Measurements from ENCODE around the genes OR14A16, OR2AK2 and OR2T3.

GRCh38 chr1:247333752-247334405, 2.2 kb upstream of the ZNF496 start:
- PRO-cap, result no peak

- PRO-cap, result no peak
Observed at GRCh38 chr1:247334465-247335577, 3.2 kb upstream of the ZNF496 start.

- PRO-cap, result no peak
Observed at GRCh38 chr1:247337683-247338274, 6.1 kb upstream of the ZNF496 start.

GRCh38 chr1:247425391-247425590, 9.3 kb downstream of the NLRP3 start:
- PRO-cap, result no peak

DNA sequence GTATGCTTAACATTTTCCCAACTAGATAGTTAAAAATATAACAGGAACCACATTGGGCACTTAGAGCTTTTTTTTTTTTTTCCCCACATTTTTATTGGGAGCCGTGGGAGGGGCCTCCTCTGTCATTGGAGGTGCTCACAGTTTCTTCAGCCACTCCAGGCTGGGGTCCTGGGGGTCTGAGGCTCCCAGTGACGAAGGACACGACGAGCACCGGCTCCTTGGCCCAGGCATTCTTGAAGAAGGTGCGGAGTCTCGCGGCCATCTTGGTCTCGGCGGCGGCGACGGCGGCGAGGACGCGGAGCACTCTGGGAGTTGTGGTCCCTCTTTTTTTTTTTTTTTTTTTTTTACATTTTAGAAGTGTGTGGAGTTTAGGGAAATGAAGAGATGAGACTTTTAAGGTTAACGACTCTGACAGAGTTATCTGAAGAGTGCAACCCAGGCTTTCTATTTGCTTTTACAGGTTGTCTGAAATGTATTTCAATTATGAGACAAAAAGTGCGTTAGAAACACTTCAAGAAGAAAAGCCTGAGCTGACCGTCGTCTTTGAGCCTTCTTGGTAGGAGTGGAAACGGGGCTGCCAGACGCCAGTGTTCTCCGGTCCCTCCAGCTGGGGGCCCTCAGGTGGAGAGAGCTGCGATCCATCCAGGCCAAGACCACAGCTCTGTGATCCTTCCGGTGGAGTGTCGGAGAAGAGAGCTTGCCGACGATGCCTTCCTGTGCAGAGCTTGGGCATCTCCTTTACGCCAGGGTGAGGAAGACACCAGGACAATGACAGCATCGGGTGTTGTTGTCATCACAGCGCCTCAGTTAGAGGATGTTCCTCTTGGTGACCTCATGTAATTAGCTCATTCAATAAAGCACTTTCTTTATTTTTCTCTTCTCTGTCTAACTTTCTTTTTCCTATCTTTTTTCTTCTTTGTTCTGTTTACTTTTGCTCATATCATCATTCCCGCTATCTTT, 9.7 kb downstream of the OR2B11 start:
- PRO-cap, result unidirectional peak, minus-strand start at position 271 of the sequence

GRCh38 chr1:247824039-247824602, at the start of gene OR14A16:
Gene OR14A16 (minus strand): TSS chr1:247824119.
- PRO-cap, result no peak

- PRO-cap, result no peak
Observed at GRCh38 chr1:247894041-247894541, 1.3 kb upstream of the OR2W3 start.

GRCh38 chr1:247964821-247965300, at the start of gene OR2AK2:
Gene OR2AK2 (plus strand): TSS chr1:247965233.
- PRO-cap, result no peak

DNA sequence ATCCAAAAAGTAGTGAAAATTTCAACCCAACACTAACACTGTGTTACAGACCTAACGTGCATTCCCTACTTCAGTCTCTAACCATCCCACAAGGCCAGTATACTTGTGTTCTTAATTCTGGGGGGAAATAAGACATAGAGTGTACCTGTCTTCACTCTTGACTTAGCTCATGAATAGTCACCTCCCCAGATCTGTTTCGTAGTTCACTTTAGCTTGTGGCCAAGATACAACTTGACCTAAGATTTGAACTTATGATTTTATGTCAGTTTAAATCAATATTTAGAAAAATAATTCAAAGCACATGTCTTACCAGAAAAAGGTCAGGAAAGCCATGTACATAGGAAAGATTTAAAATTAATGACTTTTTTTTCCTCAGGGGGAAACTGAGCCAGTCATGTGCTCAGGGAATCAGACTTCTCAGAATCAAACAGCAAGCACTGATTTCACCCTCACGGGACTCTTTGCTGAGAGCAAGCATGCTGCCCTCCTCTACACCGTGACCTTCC, at the start of gene OR2T3:
Gene OR2T3 (plus strand): TSS at position 395 of the 506 bp plus-strand sequence.
- PRO-cap, result no peak

GRCh38 chr1:248852608-248853692, 5.9 kb downstream of the ZNF692 start:
- PRO-cap, result no peak

DNA sequence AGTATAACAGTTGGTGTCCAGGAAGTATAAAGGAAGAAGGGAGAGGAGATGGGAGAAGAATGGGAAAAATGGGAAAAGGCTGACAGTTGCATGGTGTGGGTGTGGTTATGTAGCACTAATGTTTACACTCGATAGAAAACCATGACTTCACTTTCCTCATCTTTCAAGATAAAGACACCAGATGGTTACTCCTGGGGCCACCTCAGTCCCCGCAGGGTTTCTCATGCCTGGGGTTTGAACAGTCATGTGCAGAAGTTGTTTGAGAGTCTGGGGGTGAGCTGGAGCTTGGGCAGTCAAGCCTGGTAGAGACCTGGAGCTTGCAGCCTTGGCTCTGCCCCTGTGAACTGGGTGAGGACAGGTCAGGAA, 7.9 kb downstream of the PGBD2 start:
- PRO-cap, result no peak

Measured in left colon (tissue), 1 donor.